Gallbladder (tissue), 1 donor: ENCODE measurements around the gene CWH43.

DNA sequence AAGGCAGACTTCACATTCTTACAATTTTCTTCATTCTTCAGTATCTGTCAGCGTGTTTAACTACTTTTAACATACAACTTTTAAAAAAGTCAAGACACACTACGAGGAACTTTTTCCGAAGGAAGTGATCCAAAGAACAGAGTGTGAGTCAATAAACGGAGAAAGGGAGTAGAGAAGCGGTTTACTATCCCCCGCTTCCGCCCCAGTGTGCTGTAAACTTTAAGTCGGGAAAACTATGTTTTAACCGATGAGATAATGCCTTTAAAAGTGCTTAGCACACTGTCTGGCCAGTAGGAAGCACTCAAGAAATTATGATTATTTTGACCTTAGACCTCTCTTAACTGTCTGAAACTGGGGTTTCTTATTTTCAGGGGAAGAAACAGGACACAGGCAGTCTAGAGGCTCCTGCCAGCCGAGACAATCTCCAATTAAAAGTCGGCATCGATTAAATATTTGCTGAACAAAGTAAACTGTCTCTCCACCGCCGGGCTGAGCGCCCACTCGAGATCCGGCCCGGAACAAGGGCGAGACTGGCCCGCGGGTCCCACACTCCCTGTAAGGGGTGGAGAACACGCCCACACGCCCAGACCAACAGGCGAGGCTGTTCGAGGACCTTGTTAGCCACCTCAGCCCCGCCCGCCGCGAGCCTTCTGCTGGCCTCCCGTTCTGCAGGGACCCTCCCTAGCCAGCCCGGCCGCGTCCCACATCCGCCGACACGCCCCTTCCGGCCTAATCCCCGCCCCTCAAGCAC, 563 bp upstream of the SLAIN2 start:
- PRO-cap = bidirectional peak, plus-strand start at position 154 of the sequence, minus-strand start at position 126 of the sequence; bidirectional peak, plus-strand start at position 364 of the sequence, minus-strand start at position 214 of the sequence; bidirectional peak, plus-strand start outside the sequence, minus-strand start at position 652 of the sequence

DNA sequence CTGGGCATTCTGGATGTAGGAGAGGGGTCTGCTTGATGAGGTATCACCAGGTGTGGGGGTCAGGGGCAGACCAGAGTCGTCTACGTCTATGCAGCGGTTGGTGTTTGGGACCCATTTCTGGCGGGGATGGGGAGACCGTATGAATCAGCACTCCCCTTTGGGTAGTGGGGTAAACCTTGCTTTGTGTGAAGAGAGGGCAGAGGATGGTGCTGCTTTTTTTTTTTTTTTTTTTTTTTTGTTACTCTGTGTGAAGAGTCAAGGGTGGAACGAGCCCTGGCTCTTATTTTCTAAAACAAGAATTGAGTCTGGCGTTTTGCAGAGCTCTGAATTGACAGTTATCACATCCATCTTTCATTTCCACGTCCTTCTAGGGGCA, 1.2 kb downstream of the SLAIN2 start:
- PRO-cap = no peak

DNA sequence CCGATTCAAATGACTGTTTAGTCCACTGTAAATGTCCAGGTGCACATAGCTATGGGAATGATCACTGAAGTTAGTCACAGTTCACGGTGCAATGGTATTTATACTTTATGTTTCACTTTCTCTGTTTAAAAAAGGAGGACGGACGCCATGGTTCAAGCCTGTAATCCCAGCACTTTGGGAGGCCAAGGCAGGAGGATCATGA, 60.5 kb downstream of the ZAR1 start:
- PRO-cap = no peak

DNA sequence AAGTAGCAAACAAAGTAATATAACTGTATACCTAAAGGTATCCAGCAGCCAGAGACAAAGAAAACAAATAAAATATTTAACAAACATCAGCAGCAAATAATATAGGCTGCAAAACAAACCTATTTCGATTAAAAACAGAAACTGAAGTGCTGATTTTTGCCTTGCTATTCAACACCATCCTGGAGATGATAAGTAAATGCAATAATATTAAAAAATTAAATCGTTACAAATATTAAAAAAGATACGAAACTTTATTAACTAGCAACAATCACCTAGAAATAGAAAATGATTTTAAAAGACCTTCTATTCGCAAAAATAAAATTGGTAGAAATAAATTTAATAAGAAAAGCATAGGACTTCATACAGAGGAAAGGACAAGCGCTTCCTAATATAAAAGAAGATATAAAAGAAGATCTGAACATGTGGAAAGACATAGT, 136.6 kb downstream of the FRYL start:
- PRO-cap = no peak

- PRO-cap = no peak
Measured at GRCh38 chr4:48680932-48681417, 99.1 kb downstream of the FRYL start.

GRCh38 chr4:48804931-48805276, 24.8 kb upstream of the FRYL start:
- PRO-cap = no peak

- PRO-cap = no peak
Measured at GRCh38 chr4:48985860-48986843, at the start of gene CWH43. TSS of gene CWH43 (plus strand) at chr4:48986275.

GRCh38 chr4:51842391-51842958, 478 bp upstream of the DCUN1D4 start:
- PRO-cap = bidirectional peak, plus-strand start at chr4:51843131, minus-strand start at chr4:51842806

- PRO-cap = no peak
Measured at GRCh38 chr4:51858832-51859253, 15.9 kb downstream of the DCUN1D4 start.

DNA sequence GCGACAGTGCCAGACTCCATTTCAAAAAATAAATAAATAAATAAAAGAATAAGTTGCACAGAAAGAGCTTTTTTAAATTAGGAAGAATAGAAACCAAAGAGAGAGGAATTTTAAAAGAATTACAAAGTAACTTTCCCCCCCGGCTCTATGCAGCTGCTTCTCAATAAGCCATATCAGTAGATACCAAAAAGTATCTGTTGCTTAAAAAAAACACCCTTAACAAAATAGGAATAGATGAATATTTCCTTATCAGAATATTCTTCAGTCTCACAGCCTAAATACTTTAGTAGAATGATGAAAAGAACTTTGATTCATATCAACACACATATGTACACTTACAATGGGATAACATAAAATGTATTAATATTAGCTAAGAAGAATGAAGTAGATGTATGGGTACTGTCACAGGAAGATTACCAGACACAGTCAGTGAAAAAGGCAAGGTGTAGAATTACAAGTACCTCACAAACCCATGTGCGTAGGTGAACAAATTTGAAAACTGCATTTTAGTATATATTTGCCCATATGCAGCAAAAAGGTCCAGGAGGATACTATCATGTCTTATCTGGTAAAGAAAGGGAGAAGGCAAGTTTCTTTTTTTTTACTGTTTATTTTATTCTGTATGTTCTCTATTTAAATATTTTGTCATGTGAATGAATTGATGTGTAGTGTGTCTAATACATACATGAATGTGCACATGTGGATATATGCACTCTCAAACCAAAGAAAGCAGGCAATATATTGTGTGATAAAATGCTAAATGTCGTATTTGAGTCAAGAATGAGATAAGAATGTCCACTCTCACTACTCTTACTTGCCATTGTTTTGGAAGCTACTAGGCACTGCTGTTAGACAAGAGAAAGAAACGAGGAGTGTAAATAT, 40.0 kb downstream of the DCUN1D4 start:
- PRO-cap = no peak

- PRO-cap = no peak
Measured at GRCh38 chr4:52585934-52586724, 73.0 kb downstream of the USP46 start.

DNA sequence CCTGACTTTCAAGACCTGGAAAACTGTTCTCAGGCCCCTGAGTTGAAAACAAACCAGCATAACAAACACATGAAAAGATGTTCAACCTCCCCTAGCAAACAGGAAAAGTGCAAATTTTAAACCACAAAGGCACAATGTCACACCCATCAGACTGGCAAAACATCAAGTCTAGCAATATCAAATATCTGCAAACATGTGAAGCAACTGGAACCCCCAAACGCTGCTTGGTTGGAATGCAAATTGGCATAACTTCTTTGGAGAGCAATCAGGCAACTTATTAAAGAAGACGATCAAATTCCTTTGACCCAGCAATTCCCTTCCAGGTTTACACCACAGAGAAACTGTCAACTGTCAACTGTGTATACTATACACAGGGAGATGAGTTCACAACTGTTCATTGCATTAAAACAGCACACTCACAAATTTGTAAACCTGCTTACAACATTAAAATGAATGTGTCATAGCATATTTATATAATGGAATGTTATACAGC, 7.0 kb downstream of the USP46 start:
- PRO-cap = no peak

- PRO-cap = no peak
Measured at GRCh38 chr4:52713089-52713684, 38.0 kb downstream of the ERVMER34-1 start.

- PRO-cap = bidirectional peak, plus-strand start at chr4:52914187, minus-strand start at chr4:52913978
Measured at GRCh38 chr4:52914112-52914641, 52.1 kb downstream of the RASL11B start.

GRCh38 chr4:53015913-53016343, 153.8 kb downstream of the RASL11B start:
- PRO-cap = no peak

DNA sequence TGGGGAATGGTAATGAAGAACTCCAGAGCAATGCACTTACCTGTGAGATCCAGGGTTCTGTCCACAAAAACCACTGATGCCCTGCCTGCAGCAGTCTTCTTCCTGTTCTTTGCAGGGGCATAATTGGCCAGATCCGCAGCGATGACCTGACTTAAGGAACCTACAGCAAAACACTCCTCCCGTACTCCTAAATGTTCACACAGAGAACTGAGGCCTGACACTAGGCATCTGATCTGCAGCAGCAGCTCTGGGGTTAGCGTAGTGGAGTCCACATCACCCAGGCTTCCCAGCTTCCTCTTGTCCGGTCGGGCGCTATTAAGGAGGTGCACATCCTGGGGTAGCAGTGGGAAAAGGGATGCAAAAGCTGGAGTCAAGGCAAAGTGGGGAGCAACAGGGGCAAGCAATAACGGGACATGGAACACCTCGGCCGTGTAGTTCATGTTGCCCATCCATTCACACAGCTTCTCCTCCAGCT, 760 bp downstream of the SCFD2 start:
- PRO-cap = no peak

DNA sequence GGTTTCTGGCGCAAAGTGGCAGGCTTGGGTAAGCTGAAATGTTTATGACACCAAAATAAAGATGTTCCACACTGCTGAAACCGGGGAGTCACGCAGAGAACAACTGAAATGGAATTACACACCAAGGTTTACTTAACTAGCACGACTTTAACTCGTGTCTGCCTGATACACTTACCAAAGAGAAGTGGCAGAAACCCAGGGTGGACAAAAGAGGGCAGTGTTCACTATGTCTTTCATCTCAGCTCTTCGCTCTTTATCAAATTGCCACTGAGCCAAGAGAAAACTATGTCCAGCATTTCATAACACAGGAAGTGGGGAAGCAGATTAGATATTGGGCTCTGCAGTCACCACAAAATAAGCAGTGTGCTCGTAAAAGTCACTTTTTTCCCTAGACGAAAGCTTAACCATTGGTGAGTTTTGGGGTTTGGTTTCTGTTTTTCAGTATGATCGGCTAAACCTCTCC, 155.8 kb downstream of the CHIC2 start:
- PRO-cap = no peak

DNA sequence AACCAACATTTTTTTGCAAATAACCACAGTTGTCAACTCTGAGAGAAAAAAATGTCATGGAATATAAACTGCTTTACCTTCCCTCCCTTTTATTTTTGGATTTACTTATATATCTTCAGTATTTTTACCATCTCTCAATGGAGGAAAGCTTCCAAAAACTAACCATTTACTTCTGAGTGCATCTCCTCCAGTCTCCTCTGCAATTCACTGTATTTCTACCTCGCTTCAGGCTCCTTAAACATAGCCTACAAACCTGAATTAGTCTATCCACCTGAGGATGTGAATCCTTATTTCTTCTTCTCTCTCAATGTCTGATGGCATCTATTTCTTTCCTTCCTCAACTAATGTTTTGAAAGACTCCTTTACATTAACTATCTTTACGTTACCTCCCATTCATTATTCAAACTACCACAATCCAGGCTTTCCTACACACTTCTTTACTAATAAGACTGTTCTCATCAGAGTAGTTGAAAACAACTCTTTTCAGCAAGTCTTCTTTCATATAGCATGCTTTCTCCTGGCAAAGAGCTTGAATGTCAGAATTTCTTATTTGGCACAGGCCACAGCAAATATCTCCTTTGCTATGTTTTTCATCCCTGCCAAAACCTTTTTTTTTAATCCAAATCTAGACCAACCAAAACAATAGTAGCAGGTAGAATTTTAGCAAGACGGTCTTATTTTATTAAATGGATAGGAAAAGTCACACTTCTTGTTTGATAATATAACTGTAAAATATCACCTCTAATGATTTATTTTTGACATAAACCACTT, 12.7 kb downstream of the CHIC2 start:
- PRO-cap = no peak

GRCh38 chr4:54066658-54067654, 2.6 kb upstream of the CHIC2 start:
- PRO-cap = no peak

DNA sequence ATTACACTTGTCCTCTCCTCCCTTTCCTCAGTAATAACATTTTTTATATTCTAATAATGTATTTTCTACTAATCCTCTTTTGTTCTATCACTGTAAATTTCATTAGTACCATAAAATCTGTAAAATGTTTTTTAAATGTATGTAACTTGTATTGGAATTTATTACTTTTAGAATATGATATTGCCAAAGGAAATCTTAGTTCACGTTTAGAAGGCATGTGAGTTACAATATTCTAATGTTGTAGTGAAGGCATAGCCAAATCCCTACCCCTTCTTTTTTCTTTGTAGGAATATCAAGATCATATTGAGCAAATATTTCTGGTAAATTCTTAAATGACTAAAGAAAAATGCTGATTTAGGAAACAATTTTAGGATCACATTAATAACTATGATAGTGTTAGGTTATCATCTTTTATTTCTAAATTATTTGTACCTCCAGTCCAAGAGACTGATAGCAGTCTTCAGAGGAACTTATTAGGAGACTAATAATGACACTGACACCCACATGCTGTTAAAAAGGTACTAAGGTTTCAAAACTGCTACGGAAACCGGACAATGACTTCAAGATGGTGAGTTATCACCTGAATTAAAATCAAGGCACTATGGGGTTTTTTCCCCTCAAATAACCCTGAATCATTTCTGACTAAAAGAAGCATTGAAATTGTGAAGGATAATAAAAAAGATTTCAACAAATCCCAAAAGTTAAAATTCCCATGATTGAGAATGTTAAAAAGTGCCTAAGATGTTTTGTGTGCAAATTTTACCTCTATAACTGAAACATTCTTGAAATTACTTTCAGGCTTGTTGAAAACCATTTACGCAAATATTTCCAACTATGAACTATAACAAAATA, 38.1 kb downstream of the TMEM165 start:
- PRO-cap = no peak